LNCaP clone FGC (cell line): Measurements from ENCODE around the gene KDM2B.

- RRBS, 2 experiments: 86 to 88% methylated on average over 4 of the region's 22 CpGs
These were observed at the start of gene KDM2B for GRCh38 chr12:121580879-121581475. Gene KDM2B (minus strand): TSS chr12:121581023.

- RRBS, 2 experiments: no CpG with 5 or more reads among the region's 5 CpGs
These were observed 20.2 kb upstream of the KDM2B start for GRCh38 chr12:121601063-121601468.

GRCh38 chr12:121611174-121611800, 30.5 kb upstream of the KDM2B start:
- RRBS, 2 experiments: no CpG with 5 or more reads among the region's 4 CpGs

- RRBS, 2 experiments: no CpG with 5 or more reads among the region's 8 CpGs
These were observed 32.1 kb downstream of the MORN3 start for GRCh38 chr12:121637330-121637863.

DNA sequence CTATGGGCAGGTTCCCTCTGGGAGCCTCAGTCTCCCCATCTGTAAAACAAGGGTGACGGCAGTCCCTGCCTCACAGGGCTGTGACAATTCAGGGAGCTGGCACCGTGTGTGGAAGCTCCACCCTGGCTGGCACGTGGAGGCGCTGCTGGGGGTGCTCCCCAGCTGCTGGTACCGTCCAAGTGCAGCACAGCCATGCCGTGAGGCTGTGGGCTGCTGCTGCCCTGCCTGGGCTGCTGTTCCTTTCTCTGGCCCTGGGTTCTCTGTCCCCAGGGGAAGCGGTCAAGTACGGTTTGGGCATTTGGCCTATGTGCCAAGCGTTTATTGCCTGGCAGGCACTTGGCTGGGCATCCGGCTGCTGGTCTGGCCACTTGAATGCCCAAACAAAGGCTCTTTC, 39.7 kb downstream of the RHOF start:
- RRBS, 2 experiments: no CpG with 5 or more reads among the region's 10 CpGs

- RRBS, 2 experiments: no CpG with 5 or more reads among the region's 7 CpGs
These were observed 1.1 kb upstream of the RHOF start for GRCh38 chr12:121794595-121794908.

GRCh38 chr12:121798158-121798796, 4.8 kb upstream of the RHOF start:
- RRBS, 2 experiments: no CpG with 5 or more reads among the region's 13 CpGs

- RRBS, 2 experiments: under 1 to 1% methylated on average over 25 of the region's 56 CpGs
These were observed 690 bp downstream of the SETD1B start for GRCh38 chr12:121804429-121804969.

DNA sequence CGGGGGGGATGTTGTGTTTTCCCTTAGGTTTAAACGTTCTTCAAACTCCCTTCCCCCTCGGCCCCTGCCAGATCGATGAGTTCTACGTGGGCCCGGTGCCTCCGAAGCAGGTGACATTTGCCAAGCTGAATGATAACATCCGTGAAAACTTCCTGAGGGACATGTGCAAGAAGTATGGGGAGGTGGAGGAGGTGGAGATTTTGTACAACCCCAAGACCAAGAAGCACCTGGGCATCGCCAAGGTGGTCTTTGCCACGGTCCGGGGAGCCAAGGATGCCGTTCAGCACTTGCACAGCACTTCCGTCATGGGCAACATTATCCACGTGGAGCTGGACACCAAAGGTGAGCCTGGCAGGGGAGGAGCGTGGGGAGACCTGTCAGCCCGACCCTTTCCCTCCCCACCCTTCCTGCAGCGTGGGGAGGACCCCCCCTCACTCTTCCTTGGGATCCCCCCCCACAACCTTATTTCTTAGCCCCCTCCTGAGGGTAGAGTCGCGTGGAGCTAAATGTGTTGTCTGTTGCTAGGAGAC, 2.0 kb downstream of the SETD1B start:
- RRBS, 2 experiments: no CpG with 5 or more reads among the region's 19 CpGs

DNA sequence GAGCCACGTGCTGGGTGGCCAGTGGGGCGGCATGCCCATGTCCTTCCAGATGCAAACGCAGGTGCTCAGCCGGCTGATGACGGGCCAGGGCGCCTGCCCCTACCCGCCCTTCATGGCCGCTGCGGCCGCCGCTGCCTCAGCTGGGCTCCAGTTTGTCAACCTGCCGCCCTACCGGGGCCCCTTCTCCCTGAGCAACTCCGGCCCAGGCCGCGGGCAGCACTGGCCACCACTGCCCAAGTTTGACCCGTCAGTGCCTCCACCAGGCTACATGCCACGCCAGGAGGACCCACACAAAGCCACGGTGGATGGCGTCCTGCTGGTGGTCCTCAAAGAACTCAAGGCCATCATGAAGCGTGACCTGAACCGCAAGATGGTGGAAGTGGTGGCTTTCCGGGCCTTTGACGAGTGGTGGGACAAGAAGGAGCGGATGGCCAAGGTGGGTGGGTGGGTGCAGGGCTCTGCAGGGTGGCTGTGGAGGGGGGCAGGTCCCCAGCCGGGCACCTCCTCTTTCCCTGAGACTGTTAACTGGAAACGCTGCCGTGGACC, 10.8 kb downstream of the SETD1B start:
- RRBS, 2 experiments: 95 to 97% methylated on average over 11 of the region's 28 CpGs

DNA sequence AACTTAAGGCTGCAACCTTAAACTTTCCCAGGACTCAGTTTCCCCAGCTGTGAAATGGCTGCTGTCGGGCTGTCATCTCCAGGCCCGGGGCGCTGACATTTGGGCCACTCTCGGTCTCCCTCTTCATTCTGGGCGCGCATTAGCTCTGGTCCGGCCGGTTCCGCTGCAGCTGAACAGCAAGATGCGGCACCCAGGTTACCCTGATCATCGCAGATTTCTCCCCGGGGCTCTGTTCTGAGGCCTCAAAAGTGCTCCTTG, 929 bp upstream of the BCL7A start:
- RRBS, 2 experiments: 86 to 88% methylated on average over 11 of the region's 12 CpGs

DNA sequence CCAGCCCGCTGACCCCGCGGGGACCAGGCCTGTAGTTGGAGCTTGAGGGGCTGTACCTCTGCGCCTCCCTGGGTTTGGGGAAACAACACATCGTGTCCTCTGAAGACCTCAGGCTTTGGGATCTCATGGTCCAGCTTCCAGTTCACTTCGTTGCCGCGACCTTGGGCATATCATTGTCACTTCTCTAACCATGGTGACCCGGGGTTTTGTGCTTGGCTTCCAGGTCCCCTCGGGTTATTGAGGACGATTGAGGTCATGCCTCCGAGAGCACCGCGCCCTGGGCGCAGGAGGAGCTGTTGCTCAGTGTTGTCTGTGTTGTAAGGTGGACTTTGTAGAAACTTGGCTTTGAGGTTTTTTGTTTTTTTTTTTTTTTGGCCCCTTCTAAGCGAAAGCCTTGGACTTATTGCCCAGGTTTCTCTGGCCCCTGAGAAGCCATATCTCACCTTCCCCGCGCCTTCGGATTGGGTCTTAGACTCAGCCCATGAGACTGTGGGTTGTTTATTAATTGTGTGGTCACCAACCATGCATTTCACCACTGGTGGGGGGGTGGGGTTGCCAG, 2.5 kb downstream of the BCL7A start:
- RRBS, 2 experiments: no CpG with 5 or more reads among the region's 19 CpGs

- RRBS, 2 experiments: no CpG with 5 or more reads among the region's 11 CpGs
These were observed 1.4 kb upstream of the MLXIP start for GRCh38 chr12:122077011-122077625.

- RRBS, 2 experiments: no CpG with 5 or more reads among the region's 19 CpGs
These were observed 1.7 kb downstream of the B3GNT4 start for GRCh38 chr12:122204979-122205746.

DNA sequence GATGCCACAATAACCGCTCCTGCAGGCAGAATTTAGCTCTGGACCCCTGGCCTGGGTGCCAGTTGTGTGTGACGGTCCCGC, 576 bp downstream of the DIABLO start:
- RRBS, 2 experiments: no CpG with 5 or more reads among the region's 3 CpGs

DNA sequence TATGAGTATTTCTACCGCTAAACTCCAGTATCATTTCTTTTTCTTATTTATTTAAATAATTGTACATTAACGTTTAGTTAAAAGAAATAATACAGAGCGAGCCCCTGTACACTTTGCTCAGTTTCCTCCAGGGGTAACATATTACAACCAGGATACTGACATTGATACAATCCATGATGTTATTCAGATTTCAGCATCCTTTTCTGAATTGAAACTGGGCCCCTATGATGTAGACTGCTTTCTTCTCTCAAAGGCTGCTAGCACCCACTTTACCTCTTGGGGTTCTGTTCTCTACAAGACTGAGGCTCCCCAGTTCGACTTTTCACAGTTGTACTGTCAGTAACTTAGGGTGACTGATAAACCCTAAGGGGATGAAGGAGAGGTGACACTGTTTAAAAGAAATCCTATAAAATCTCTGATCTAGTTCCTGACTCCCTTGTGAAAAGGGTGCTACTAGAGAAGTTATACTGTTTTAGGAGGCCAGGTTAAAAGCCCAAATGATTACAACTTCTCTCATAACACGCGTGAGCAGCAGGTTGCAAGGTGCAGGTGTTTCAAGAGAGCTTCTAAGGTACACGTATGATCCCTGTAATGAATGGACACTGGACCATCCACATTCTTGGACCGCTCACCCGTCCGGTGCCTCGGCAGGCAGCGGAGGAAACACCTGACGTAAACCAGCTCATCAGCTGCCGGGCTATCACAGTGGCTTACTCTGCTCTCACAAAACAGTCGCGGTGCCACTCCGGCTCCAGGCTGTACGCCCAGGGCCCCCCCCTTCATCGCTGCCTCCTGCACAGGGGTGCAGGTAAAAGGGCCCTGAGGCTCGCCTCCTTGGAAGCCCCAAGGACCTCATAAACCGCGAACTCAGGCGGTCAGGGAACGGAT, 687 bp downstream of the VPS33A start:
- RRBS, 2 experiments: under 1 to 1% methylated on average over 5 of the region's 24 CpGs

GRCh38 chr12:122405005-122405506, 17.4 kb downstream of the CLIP1 start:
- RRBS, 2 experiments: no CpG with 5 or more reads among the region's 7 CpGs

- RRBS, 2 experiments: 94 to 96% methylated on average over 2 of the region's 13 CpGs
These were observed 15.9 kb downstream of the ZCCHC8 start for GRCh38 chr12:122484626-122485395.

- RRBS, 2 experiments: no CpG with 5 or more reads among the region's 9 CpGs
These were observed 59.2 kb downstream of the HCAR2 start for GRCh38 chr12:122643951-122644297.

- RRBS, 2 experiments: no CpG with 5 or more reads among the region's 5 CpGs
These were observed 4.6 kb downstream of the HCAR1 start for GRCh38 chr12:122725888-122726568.